NALM6 (cell line): ENCODE results near the gene CRB2.

- PRO-cap: no peak
These were observed 28.4 kb downstream of the NDUFA8 start for GRCh38 chr9:122131204-122131598.

- PRO-cap: no peak
These were observed 3.2 kb downstream of the RBM18 start for GRCh38 chr9:122261316-122261948.

GRCh38 chr9:122370464-122370657 is 463 bp upstream of the PTGS1 start:
- PRO-cap: no peak

- PRO-cap: no peak
These were observed 12.7 kb upstream of the OR1L8 start for GRCh38 chr9:122595892-122596237.

DNA sequence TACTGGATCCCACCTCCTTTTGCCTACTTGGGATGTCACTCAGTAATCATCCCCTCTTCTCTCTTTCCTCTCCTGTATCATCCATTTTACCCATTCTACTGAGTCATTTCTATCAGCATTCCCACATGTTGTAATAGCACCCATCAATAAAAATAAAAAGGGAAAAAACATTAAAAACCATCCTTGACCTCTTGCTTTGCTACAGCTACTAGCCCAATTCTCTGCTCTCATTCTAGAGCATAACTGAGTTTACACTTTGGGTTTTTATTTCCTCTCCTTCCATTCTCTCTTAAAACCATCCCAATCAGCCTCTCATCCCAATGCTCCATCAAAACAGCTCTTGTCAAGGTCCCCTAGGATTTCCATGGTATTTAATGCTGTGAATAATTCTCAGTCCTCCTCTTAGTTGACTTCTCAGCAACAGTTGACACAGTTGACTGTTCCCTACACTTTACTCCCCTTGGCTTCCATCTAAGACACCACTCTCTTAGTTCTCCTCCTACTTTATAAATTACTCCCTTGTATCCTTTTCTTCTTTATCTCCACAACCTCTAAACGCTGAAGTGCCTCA is 74.0 kb downstream of the STRBP start:
- PRO-cap: no peak

DNA sequence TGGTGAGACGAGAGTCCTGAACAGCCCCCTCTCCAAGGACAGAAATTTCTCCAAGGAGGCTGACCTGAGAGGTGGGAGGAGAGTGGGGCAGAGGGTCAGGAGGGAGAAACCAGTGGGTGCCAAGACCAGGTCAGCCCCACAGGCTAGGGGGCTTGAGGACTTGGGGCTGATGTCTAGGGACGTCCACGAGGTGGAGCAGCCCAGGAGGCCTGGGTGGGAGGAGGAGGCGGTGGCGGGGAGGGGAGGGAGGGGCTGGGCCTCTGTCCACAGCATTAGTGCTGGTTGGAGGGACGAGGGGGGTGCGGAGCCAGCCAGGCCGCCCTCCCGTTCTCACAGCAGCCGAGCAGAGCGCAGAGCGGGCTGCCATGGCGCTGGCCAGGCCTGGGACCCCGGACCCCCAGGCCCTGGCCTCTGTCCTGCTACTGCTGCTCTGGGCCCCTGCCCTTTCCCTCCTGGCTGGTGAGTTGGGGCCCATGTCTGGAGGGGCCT is at the start of gene CRB2:
Gene CRB2 (plus strand): TSS at position 302 of the 489 bp plus-strand sequence.
- PRO-cap: no peak

DNA sequence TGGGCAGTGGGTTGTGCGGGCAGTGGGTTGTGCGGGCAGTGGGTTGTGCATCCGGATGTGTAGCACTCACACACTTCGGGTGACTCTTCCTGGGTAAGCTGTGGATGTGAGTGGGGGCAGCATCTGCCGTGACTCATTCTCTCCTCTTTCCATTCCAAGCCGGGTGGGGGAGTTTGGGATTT is 8.2 kb downstream of the CRB2 start:
- PRO-cap: no peak

GRCh38 chr9:123414618-123415039 is 58.6 kb downstream of the CRB2 start:
- PRO-cap: no peak

GRCh38 chr9:123526729-123528054 is 171.2 kb downstream of the CRB2 start:
- PRO-cap: no peak

- PRO-cap: no peak
These were observed 6.3 kb downstream of the DENND1A start for GRCh38 chr9:123923627-123924089.

DNA sequence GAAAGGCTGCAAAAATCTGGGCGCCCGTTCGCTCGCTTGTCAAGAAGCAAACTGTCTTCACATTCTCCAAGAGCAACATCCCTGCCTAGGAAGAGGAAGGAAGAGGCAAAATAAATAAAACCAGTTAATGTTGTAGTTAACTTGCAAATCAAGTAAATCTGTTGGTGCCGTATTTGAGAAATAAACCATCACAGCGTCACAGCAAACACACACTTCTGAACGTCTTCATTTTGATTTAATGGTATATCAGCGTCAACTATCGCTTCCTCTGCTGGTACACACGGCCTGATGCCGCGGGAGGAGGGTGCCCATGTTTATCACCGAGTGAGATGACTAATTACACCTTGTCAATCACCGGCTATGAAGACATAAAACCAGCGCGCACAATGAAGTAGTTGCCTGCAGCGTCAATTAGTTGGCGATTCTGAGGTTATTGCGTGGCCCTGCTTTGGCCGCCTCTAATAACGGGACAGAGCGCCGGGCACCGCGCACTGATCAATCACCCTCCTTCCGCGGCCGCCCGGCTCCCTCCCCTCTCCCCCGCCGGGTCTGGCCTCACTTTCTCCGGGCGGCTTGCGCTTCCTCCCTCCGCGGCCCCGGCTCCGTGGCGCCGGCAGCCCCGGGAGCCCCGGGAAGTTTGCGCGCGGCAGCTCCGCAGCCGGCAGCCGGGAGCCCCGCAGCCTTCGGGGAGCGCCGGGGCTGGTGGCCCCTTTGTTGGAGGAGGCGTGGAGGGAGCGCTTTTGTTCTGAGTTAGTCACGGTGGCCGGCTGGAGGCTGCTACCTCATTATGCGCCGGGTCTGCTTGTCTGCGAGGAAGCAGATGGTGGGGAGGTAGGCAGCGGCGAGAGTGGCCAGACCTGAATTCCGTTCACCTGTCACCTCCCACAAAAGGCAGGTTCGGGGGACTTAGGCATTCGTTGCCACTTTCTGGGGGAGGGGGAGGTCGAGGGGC is 3.3 kb upstream of the LHX2 start:
- PRO-cap: no peak

- PRO-cap: no peak
These were observed 120.5 kb upstream of the NEK6 start for GRCh38 chr9:124137176-124137717.

- PRO-cap: no peak
These were observed 67.0 kb upstream of the NEK6 start for GRCh38 chr9:124190721-124191173.

- PRO-cap: no peak
These were observed 43.7 kb upstream of the NEK6 start for GRCh38 chr9:124214036-124214366.

- PRO-cap: bidirectional peak, plus-strand start at chr9:124218931, minus-strand start at chr9:124218810
These were observed 39.0 kb upstream of the NEK6 start for GRCh38 chr9:124218643-124219155.

- PRO-cap: bidirectional peak, plus-strand start at chr9:124242976, minus-strand start at chr9:124242904
These were observed 14.8 kb upstream of the NEK6 start for GRCh38 chr9:124242833-124243468.

DNA sequence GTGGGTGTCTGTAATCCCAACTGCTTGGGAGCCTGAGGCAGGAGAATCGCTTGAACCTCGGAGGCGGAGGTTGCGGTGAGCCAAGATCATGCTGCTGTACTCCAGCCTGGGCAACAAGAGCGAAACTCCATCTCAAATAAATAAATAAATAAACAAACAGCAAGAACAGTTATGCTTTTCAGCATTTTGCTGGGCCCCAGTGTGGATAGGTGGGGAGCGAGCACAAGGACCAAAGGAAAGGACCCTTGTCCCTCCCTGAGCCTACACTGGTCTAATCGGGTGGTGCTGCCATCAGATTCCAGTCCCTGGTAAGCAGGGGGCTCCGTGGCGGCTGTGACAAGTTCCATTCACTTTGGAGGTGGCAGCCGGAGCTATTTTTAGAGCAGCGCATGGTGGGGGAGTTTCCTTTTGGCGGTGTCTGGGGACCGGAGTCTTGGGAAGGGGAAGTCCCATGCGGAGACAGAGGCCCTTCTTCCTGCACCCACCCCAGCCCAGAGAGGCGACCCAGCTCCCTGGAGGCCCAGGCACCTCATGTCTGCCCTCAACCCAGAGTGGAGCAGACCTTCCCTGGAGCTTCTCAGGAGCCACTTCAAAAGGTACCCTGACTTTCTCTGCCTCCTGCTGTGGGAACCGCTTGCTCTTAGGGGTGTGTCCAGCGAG is 33.9 kb downstream of the NEK6 start:
- PRO-cap: no peak

DNA sequence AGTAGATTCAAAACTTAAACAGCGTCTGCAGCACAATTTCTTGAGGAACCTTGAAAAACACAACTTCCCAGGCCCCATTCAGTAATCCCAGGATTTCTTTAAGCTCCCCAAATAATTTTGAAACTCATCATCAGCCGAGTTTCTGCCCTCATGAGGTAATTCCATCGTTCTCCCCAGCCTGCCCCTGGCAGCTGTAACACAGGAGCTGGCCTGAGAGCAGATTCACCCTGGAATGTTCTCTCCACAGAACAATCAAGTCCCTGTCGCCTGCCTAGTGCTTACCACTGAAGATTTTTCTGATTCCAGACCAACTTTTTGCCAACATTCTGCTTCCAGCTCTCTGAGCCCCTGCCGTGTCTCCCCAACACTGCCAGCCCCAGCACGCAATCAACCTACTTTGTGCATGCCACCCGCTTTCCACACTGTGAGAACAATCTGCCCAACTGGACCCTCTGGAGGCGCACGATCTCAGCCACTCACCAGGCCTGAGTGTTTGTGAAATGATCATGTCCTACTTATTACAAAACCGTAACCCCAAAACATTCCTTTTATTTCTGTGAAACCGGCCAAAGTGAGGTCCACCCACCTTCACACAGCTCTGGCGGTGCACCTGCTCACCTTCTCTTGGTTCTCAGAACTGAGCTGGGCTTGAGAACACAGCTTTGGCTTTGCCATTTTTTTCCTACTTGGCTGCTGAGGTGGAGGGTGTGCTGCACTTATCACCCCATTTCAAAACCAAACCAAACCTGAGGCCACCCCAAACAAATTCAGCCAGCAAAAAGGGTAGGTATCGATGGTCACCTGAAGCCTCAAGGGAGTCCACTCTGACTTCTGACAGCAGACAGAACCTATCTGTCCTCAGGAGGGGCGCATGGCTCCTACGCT is 62.5 kb downstream of the PSMB7 start:
- PRO-cap: no peak

- PRO-cap: no peak
These were observed 2.2 kb downstream of the NR5A1 start for GRCh38 chr9:124504574-124505749.

DNA sequence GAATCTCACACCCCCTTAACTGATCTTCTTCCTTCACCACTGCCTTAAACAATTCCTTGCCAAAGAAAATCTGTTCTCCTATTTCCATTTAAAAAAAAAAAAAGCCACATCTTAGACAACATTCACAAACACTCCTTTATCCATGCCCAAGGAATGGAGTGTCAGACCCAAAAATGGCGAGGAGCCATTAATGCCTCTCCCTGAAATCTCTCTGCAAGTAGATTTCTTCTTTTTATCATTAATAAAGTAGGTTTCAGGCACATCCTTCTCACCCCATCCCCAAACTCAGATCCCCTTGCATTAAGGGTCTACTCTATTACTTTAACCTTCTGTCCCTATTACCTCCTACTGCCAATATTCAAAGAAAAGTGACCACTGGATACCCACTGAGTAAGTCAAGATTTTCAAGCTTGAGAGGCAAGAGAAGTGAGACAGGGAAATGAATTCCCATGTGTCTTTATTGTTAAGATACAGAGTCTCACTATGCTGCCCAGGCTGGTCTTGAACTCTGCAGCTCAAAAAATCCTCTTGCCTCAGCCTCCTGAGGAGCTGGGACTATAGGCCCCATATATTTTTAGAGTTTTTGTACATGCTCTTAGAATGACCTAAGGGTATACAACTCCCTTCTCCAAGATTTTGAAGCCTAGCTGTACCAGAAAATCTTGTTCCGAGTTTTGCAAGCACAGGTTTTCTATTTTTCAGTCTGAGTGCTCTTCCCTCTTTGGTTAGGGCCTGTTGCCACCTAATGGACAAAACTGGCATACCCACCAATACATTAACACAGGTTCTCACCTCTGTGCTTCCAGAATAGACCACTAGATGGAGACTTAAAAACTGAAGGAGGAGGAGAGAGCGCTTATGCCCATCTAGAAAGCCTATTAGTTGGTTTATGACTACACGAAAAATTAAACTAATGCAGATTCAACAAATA is 59.5 kb downstream of the NR6A1 start:
- PRO-cap: no peak